Hepatocyte (in vitro differentiated cells and primary cell): Measurements from ENCODE around the genes KLC4 and RSPH9.

- RAMPAGE, long total RNA = no peak
- RRBS = 3% methylated on average over 20 of the region's 44 CpGs
Observed at GRCh38 chr6:42453039-42453414, 1.3 kb upstream of the TRERF1 start.

GRCh38 chr6:42547202-42547985, 16.4 kb upstream of the UBR2 start:
- RAMPAGE, long total RNA = no peak
- RRBS = 3% methylated on average over 4 of the region's 22 CpGs

DNA sequence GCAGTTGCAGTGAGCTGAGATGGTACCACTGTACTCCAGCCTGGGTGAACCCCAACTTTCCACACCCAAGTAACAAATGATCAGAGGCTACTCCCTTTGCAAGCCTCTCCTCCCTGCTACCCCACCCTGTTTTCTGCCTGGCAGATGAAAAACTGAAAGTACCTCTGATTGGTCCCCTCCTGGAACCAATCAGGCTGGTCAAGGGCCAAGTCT, 8.1 kb upstream of the UBR2 start:
- RAMPAGE, long total RNA = no peak

- RAMPAGE, long total RNA = no peak
- RRBS = 21% methylated on average over 5 of the region's 71 CpGs
Observed at GRCh38 chr6:42726446-42727695, 4.5 kb upstream of the PRPH2 start.

- RAMPAGE, long total RNA = no peak
- RRBS = 5% methylated on average over 6 of the region's 29 CpGs
Observed at GRCh38 chr6:42744865-42745586, 877 bp downstream of the TBCC start.

GRCh38 chr6:42767450-42768220, 14.2 kb upstream of the BICRAL start:
- RAMPAGE, long total RNA = no peak
- RRBS = no CpG with 5 or more reads among the region's 4 CpGs

DNA sequence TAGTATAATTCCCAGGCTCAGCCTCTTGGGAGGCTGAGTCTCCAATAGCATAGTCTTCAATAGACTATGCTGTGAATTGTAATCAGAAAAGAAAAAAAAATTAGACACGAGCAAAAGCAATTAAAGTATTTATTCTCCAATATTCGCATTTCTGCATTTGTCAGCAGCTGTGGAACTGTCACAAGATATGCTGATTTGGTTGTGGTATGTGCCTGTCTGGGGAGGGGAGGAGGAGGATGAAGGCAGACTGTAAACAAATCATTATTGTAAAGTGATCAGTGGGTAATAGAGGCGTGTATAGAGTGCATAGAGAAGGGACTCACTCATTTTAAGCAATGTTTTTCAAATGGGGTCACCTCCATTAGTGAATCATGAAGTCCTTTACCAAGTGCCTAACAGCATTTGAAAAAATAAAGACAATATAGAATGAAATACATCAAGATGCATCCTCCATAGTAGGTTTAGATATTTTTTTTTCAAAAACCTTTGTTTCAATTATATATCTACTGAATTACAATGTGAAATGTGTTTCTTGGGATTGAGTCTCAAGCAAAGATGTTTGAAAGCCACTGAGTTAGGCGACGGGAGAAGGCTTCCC, 10.0 kb upstream of the BICRAL start:
- RAMPAGE, long total RNA = no peak
- RRBS = no CpG with 5 or more reads among the region's 5 CpGs

DNA sequence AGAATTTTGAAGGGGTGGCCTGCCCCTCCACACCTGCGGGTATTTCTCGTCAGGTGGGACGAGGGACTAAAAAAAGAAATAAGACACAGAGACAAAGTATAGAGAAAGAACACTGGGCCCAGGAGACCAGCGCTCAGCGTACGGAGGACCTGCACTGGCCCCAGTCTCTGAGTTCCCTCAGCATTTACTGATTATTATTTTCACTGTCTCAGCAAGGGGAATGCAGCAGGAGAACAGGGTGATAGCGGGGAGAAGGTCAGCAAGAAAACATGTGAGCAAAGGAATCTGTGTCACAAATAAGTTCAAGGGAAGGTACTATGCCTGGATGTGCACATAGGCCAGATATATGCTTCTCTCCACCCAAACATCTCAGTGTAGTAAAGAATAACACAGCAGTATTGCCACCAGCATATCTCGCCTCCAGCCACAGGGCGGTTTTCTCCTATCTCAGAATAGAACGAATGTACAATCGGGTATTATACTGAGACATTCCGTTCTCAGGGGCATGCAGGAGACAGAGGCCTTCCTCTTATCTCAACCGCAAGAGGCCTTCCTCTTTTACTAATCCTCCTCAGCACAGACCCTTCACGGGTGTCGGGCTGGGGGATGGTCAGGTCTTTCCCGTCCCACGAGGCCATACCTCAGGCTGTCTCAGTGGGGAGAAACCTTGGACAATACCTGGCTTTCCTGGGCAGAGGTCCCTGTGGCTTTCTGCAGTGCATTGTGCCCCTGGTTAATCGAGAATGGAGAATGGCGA, 3.2 kb upstream of the C6orf226 start:
- RAMPAGE, long total RNA = no peak
- RRBS = no CpG with 5 or more reads among the region's 19 CpGs

GRCh38 chr6:43011775-43012471, 1.8 kb downstream of the MEA1 start:
- RAMPAGE, long total RNA = no peak
- RRBS = no CpG with 5 or more reads among the region's 9 CpGs

DNA sequence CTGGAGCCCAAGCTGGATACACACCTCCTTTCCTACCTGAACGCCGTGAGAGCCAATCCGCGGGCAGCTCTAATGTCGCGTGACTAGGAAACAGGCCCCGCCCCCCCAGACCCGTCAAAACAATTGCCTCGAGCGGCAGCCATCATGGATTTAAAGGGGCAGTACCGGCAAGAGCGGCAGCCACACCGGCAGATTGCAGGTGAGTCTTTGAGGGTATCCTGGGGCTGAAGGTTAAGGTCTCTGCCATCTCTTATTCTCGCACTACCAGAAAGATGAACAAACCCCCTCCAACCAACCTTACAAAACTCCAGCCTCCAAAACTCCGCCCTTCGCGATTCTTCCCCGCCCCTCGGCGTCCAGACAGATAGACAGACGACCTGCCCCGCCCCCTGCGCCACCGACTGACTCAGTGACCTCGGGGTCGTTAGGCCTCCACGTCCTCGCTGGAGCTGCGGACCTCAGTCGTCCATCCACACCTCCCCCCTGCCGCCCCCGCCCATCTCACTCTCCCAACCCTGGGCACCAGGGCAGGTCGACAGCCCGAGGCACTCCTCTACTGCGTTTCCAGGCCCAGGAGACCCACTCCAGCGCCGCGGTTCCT, at the start of gene KLC4:
KLC4 (plus strand) TSS at position 145 of the 601 bp plus-strand sequence.
- RAMPAGE, long total RNA = no peak
- RRBS = no CpG with 5 or more reads among the region's 38 CpGs

DNA sequence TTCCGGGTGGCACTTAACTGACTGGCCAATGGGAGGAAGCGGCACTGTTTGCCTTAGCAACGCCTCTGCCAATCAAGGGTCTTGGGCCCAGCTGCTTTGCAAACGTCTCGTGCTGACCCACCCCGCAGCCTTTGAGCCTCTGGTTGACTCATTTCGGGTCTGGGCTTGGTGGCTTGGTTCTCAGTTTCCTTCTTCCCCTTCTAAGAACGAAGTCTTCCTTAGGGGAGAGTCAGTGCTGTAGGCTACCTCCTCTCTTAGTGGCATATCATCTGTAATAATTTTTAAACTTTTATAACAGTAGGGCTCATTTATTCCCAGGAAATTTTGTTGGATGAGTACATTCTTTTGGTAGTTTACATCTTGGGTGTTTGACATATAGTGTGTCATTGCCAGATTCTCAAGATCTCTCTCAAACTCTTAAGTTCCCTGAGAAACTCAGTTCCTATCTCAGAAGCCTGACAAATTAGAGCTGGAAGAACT, 3.7 kb downstream of the SRF start:
- RAMPAGE, long total RNA = no peak
- RRBS = 7% methylated on average over 1 of the region's 8 CpGs

- RAMPAGE, long total RNA = no peak
- RRBS = no CpG with 5 or more reads among the region's 2 CpGs
Observed at GRCh38 chr6:43180329-43181012, 1.5 kb upstream of the CUL9 start.

- RAMPAGE, long total RNA = no peak
- RRBS = 95% methylated on average over 4 of the region's 20 CpGs
Observed at GRCh38 chr6:43213183-43214019, 15.9 kb downstream of the DNPH1 start.

GRCh38 chr6:43219956-43220687, 9.2 kb downstream of the DNPH1 start:
- RAMPAGE, long total RNA = no peak
- RRBS = no CpG with 5 or more reads among the region's 15 CpGs

- RAMPAGE, long total RNA = no peak
- RRBS = no CpG with 5 or more reads among the region's 16 CpGs
Observed at GRCh38 chr6:43428031-43428482, 716 bp downstream of the ABCC10 start.

DNA sequence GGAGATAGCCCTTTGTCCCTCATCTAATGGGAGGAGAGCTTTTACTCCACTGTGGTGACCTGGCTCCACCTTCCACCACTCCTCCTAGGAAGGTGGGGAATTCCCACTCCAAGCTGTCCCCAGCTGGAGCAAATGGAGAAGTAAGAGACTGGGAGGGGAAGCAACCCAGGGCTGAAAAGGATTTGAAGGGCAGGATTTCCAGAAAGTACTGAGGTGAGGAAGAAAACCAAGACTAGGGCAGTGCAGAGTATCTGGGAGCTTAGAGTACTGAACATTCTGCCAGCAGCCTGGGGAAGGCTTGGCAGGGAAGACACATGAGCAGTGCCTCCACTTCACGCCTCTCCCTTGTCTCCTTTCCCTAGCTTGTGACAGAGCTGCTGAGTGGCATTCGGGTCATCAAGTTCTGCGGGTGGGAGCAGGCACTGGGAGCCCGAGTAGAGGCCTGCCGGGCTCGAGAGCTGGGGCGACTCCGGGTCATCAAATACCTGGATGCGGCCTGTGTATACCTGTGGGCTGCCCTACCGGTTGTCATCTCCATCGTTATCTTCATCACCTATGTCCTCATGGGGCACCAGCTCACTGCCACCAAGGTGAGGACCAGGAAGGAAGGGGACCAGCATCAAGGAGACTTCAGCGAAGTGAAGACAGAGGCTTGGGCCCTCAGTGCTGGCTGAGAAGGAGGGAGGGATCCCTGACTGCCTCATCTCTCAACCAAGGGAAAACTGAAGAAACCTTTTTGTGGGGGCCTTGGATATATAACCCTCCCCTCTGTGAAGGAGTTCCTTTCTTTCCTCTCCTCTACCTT, 7.1 kb downstream of the ABCC10 start:
- RAMPAGE, long total RNA = no peak
- RRBS = no CpG with 5 or more reads among the region's 12 CpGs

DNA sequence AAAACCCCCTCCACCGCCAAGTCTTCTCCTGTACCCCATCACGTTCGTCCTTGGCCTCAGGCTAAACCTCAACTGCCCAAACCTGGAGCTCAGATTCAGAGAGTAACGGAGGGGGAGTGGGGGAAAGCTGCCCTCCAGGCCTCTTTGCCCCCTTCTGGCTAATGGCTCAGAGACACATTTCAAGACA, 784 bp upstream of the DLK2 start:
- RAMPAGE, long total RNA = no peak
- RRBS = no CpG with 5 or more reads among the region's 4 CpGs

DNA sequence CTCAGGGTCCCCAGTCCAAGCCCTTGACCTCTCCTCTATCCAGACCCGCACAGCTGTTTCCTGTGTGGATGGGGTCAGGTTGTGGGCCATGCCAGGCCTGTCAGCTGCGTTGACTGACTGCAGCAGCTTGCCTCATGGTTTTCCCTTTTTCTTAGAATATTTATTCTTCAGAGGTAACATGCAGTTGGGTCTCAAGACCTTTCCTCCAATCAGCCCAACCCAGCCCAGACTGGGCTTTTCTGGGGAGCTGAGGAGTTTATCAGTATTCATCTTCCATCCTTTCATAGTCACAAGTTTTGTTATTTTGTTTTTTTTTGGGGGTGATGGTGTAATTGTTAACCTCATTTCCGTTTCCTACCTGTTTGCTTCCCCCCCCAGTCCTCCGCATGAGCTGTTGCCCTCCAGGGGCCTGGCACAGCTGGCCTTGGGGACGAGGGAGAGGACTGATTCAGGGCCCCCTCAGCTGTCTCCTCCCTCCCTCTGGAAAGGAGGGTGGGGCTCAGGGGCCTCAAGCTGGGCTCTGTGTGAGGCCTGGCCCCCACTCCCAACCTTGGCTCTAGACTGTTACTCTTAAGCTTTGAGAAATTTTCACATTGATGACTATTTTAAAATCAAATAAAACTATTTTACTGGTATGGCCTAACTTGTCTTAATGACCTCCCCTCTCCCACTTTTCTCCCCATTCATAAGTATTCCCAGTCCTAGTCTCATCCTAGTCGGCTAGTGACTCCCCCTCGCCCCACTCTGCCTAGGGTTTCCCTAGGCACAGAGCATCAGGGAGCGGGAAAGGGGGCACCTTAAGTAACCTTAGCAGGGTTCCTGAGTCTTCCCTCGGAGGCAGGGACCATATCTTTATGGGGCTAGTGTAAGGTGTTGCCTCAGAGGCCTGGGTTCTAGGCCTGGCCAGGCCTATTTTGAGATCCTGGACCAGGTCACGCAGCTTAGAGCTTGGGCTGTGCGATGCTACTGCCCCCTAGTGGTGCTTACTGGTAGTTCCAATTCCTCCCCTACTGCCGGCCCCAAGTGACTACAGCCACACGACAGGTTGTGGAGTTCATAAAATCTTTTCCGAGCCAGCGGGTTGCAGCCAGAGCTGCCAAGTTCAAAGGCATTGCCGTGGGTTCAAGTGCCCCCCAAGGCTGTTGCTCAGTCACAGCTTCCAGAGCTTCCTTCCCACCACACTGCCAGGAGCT, 3.8 kb downstream of the LRRC73 start:
- RAMPAGE, long total RNA = no peak
- RRBS = no CpG with 5 or more reads among the region's 16 CpGs

GRCh38 chr6:43509284-43509778, 815 bp downstream of the LRRC73 start:
- RAMPAGE, long total RNA = no peak
- RRBS = 1% methylated on average over 15 of the region's 38 CpGs

- RAMPAGE, long total RNA = no peak
- RRBS = no CpG with 5 or more reads among the region's 60 CpGs
Observed at GRCh38 chr6:43644653-43645740, at the start of gene RSPH9. Gene RSPH9 (plus strand): TSS chr6:43645036.